ENCODE measurements around a stretch of chr10.

DNA sequence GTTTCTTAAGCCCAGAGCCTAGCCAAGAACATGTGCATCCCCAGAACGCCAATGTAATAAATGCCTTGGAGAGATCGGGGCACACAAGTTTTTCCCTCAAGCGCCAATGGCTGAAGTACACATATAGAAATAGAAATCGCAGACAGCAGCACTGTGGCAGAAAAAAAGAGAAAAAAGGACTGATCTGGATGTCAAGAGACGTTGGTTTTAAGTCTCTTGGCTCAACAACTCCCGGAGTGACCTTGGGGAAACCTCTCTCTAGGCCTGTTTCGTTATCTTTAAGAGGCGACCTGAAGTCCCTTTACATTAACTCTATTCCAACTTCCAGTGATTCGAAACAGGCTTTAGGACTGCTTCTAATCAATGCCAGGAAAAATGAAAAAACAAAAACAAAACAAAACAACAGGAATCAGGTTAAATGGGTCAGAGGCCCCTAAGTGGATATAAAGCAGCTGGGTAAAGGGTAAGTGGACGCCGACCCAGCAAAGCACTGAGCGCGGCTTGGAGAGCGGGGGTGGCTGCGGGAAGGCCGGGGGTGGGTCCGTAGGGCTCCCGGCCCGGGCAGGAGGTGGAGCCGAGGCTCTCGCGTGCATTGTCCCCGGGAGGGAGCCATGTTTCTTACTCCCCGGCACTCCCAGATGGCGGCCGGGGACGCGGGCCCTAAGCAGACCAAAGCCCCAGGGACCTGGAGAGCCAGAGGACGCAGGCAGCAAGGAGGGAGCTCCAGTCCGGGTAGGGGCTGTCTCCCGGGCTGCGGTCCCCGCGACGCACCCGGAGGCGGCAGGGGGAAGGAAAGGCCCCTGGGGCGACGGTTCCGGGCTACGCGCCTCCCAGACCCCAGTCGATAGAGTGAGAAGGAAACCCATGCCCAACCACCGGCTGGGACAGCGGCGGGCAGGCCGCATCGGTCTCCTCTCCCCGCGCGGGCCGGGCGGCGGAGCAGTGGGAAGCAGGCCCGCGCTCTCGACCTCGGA lies 721 bp downstream of the EIF3A start:
- RRBS = under 1% methylated on average over 31 of the region's 58 CpGs

- RRBS = no CpG with 5 or more reads among the region's 14 CpGs
These were observed 809 bp downstream of the DENND10 start for GRCh38 chr10:119104744-119105100.

DNA sequence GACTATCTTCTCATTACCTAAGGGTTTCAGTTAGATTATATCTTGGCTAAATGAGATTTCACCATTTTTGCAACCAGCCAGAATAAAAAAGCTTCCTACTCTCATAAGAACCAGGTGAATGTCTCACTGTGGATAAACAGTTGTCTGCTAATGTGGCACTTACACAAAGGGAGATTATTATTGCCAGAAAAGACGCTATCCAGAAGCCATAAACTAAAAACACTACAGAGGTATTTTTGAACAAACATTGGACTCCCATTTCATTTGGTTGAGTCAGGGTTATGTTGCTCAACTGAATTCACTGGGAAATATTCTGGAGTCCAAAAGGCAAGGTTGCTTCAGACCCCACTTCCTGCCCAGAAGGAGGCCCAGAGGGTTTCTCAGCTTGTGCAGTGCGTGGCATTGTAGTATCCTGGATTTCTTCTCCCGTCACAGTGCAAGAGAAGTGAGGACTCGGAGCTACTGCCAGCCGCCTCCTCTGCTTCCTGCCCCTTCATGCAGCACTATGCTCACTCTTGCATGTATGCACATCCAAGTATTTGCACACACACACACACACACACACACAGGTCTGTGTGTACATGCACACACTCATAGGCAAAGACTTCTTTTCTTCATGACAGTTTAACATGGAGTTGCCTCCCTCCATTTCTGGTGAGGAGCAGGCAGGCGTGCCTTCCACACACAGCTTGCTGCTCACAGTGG lies 10.0 kb downstream of the DENND10 start:
- RRBS = no CpG with 5 or more reads among the region's 6 CpGs

- RRBS = no CpG with 5 or more reads among the region's 9 CpGs
These were observed 897 bp upstream of the SFXN4 start for GRCh38 chr10:119166401-119166820.

DNA sequence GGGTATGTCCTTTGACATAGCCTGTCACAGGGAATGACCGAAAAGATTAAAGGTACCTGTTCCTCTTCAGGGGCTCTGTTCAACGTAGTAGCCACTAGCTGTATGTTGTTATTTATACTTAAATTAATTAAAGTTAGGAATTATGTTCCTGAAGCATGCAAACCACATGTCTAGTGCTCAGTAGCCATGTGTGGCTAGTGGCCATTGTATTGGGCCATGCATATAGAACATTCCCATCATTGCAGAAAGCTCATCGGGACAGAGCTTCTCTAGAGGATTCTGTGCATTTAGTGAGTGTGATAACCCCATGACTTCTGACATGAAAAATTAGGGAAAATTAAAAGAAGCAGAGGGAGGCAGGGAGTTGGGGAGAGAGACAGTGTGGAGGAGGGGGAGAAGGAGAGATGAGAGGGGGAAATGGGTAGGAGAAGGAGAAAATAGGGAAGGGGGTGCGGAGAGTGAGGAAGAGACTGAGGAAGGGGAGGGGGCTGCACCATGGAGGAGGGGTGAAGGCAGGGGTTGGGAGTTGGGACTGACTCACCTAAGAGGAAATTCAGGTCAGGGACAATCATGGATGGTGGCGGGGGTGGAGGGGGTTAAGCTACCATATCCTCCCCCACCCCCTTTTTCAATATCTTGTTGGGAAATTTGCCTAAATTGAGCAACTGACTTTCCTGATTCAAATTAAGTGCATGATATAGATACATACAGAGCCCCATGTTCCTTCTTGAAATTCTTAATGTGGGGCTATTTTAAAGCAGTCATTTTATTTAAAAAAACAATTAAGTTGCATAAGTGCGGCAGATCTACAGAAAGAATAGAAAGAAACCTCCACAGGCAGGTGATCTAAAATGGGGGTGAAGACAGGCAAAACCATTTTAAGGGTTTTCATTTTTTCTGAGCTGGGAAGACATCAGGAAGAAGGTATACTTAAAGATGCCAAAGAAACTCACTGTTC lies 8.0 kb downstream of the GRK5 start:
- RRBS = no CpG with 5 or more reads among the region's 6 CpGs

DNA sequence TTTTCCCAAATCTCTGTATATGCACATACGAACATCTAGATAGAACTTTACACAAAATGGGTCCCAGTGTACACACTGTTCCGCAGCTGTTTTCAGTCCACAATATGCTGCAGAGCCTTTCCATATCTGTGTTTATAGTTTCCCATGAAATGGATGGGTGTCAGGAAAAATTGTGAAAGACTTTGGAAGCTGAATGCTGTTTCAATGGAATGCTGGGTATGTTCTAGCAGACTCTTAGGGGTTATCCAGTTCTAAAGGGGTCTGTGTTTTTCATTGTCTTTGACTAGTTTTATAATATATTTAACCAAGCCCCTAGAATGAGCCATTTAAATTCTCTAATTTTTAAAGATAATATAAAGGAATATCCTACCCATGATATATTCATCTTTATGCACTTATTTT lies 13.9 kb downstream of the GRK5 start:
- RRBS = no CpG with 5 or more reads among the region's 2 CpGs

GRCh38 chr10:119240988-119241867 lies 33.9 kb downstream of the GRK5 start:
- RRBS = 90% methylated on average over 5 of the region's 19 CpGs

GRCh38 chr10:119250630-119251626 lies 43.6 kb downstream of the GRK5 start:
- RRBS = no CpG with 5 or more reads among the region's 16 CpGs

DNA sequence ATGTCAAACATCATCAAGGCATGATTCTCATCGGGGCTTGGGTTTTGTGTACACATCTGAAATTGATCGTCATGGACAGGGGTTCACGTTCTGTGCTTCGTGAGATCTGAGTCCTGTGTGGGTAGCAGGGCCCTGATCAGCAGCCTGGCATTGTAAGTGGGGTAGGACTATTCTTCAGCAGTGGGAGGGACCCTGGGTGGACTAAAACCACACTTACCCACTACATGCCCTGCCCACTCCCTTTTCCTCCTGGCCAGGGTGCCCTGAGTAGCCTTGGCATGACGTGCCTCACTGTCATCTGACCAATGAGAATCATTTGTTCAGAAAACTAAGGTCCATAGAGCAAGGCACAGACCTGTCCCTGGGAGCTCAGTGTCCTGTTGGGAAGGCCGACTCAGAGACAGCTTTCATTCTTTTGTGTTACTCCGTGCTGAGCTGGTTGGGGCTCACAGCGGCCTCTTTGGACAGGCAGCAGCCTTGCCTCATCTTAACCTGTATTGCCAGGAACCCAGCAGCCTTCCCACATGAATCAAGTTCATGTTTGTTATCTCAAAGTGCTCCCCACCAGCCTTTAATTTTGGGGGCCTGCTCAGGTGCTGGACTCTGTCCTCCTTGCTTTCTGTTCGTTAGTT lies 57.3 kb downstream of the GRK5 start:
- RRBS = no CpG with 5 or more reads among the region's 9 CpGs

DNA sequence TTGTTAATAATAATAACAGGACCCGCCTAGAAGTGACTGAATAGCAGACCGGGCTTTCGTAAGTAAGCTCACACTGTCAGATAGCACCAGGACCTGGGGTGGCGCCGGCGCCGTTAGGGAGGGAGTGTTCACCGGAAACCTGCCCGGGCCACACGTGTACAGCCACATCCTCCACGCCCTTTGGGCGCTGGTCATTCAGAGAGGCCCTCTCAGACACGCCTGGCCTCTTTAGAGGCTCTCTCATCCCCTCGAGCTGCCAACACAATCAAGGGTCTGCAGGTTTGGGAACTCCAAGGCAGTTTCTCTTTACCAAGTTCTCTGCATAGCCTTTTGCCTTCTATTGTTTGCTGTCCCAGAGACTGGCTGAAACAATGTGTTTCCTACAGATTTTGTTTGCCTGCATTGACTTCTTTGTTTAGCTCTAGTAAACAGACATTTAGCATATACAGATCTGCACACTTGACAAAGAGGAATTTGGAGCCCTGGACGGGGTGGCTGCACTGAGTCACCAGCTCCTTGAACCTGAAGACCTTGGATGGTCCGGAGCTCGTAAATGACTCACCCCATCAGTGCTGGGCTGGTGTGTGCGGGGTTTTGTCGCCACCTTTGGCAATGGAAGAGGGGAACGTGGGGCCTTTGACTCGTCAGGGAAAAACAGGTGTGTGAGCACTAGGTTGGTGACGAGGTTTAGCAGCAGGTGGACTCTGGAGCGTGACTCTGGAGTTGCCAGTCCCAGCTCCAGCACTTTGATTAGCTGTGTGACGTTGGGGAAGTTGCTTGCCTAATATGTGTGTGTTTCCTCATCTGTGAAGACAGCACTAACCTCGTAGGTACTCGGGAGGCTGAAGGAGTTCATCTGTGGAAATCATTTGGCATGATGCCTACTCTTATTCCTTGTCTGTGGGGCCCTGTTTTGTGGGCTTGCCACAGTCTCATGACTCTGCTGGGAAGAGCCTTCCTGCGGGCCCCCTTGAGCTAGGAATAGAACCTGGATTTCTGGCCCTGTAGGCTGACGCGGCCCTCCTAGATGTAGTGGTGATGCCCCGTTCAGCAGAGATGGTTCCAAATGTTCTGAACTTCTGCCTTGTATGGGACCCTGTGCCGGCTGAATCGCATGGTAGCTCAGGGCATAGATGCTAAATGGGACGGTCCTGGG lies 64.1 kb downstream of the GRK5 start:
- RRBS = 90% methylated on average over 4 of the region's 33 CpGs

DNA sequence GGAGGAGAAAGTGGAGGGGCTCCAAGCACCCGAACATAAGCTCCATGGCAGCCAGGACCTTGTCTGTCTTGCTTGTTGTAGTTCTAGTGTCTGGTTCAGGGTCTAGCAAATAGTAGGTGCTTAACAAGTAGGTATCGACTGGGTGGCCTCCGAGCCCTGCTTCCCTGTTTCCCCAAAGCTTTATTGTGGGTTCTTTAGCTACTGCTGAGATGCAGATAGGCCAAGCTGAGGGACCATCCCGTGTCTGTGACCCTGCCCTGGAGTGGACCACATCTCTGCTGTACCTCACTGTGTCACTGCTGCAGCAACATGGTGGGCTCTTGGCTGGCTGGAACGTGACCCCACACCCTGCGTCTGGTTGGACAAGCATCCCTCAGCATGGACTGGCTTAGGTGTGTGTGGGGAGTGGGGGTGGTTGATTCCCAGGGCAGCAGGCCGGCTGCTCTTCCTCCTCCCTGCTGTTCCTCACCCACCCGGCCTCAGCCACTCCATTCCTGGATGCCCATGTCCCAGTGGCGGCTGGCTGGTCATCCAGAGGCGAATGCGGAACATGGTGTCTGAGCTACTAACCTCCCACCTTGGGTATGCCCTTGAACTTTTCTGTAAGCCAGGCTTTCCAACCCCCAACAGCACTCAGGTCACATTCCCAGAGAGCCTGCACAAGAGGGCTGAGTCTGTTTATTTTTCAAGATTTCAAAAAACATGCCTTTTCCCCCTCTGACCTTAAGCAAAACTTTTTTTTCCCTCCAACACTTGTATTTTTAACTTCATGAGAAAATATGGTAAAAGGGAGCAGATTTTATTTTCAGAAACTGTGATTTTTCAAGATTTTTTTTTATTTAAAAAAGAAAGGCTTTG lies 81.2 kb downstream of the GRK5 start:
- RRBS = no CpG with 5 or more reads among the region's 11 CpGs

DNA sequence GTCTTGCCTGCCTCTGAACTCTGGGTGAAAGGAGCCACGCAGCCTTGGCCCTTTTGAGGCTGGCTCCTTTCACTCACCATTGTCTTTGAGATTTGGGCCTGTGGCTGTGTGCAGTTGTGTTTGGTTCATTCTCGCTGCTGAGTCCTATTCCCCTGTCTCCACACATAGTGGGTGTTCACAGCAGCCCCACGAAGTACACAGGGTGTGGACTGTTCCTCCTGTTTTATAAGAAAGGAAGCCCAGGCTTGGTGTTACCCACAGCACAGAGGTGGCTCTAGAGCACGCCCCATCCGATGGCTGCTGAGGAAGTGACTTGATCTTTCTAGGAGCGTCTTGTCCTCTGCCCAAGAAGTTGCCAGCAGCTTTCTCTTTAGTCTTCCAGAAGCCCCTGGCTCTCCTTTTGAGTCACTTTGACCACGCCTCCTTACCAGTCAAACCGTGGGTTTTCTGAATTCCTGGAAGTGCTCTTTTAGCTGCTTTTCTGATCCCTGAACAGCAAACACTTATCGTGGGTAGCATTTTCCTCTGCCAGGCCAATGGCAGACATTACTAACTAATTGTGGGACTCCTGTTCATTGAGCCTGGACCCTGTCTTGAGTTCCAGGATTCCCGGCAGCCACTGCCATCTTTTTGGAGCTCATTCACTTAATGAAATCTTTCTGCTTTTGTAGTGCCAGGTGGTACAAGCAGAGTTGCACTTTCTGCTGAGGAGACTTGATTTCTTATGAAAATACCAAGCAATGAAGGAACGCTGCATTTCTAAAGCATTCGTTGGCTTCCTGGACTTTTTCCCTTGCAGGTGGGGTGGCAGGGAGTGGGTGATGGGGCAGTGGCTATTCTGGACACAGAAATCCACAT lies 94.1 kb downstream of the GRK5 start:
- RRBS = no CpG with 5 or more reads among the region's 12 CpGs

- RRBS = no CpG with 5 or more reads among the region's 17 CpGs
These were observed 98.5 kb downstream of the GRK5 start for GRCh38 chr10:119305575-119306557.

GRCh38 chr10:119328292-119328922 lies 121.0 kb downstream of the GRK5 start:
- RRBS = no CpG with 5 or more reads among the region's 7 CpGs

DNA sequence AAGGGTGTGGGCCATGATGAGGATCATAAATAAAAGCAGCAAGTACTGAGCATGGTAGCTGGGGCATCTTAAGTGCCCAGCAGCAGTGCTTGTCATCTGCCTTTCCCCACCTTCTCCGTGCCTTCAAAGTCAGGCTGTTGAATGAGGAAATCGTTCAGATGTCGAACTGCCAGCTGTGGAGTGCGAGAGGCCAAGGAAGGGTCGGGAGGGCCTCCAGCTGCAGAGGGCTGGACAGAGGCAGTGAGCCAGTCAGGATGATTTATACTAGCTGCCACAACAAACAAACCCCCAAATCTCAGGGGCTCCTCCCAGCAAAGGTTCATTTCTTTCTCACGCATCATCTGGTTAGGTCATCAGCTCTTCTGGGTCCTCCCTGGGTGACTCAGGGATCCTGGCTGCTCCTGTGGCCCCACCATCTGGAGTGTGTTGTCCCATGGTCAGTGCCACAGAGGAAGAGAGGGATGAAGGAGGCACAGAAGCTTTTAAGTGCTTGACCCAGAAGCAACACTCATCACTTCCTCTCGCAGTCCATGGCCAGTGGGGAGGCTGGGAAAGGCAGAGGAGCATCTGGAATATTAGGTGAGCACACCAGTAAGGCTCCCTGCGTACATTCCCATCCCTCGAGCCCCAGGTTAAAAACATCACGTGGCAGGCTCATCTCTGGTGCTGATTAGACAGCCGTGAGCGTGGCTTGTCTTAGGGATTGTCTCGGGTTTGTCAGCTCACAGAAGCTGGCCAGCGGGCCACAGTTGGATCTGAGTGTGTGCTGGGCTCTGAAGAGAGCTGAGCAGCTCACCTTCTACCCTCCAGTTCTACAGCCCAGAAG lies 140.7 kb downstream of the RGS10 start:
- RRBS = no CpG with 5 or more reads among the region's 14 CpGs

GRCh38 chr10:119409734-119410452 lies 132.6 kb downstream of the RGS10 start:
- RRBS = no CpG with 5 or more reads among the region's 28 CpGs

DNA sequence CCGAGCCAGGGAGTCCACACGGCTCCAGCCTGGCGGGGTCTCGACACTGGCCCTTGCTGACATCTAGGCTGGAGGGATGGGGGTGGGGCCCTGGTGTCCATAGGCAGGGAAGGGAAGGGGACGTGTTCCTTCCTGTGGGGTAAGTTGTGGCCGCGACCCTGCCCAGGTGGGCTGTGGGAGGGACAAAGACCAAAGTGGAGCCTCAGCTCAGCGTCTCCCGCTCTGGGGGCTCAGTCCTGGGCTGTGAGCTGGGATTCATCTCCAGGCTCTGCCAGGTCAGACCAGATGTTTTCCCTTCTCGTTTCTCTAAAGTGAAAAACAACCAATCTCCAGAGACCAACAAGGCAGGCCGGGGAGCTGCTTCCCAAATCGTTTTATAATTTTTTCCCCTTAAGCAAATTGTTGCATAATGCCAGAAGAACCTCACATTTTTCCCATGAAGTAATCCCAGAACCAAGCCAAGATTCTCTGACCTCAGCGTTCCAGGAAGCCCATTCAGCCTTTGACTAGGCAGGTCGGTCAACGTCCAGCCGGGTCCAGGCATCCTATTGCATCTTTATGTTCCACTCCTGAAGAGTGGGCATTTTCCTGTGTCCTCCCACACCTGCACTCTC lies 101.2 kb downstream of the RGS10 start:
- RRBS = no CpG with 5 or more reads among the region's 16 CpGs

GRCh38 chr10:119536062-119537121 lies 6.1 kb downstream of the RGS10 start:
- RRBS = no CpG with 5 or more reads among the region's 22 CpGs

- RRBS = no CpG with 5 or more reads among the region's 2 CpGs
These were observed 14.5 kb downstream of the TIAL1 start for GRCh38 chr10:119582305-119582641.

DNA sequence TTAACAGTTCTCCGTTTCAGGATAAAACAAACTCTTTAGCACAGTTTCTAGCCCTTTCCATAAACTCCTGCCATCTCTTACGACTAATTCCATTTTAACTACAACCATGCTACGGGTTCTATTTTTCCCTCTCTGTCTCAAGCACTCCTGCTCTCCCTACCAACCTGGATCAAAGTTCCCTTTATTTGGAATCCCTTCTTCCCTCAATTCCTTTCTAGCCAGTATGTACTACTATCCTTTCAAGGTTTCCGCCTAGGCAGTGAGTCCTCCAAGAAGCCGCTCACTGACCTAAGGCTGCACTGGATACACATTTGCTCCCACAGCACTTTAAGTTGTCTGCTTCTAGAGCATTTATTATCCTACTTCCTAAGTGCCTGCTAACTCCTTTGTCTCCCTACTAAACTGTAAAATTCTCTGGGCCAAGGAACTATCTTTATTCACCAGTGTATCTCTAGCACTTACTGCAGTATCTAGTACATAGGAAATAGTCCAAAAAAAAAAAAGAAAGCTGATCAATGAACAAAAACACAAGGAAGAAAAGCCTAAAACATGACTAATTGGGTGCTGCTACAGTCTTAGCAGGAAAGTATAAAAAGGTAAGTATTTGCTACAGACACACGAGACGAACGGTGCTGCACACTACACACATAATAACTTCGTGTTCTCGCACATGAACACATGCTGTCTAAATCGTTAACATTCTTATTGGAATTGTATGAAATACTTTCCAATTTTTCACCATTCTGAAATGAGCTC lies 9.4 kb downstream of the TIAL1 start:
- RRBS = no CpG with 5 or more reads among the region's 11 CpGs